ENCODE results near the genes C18orf32 and CFAP53.

DNA sequence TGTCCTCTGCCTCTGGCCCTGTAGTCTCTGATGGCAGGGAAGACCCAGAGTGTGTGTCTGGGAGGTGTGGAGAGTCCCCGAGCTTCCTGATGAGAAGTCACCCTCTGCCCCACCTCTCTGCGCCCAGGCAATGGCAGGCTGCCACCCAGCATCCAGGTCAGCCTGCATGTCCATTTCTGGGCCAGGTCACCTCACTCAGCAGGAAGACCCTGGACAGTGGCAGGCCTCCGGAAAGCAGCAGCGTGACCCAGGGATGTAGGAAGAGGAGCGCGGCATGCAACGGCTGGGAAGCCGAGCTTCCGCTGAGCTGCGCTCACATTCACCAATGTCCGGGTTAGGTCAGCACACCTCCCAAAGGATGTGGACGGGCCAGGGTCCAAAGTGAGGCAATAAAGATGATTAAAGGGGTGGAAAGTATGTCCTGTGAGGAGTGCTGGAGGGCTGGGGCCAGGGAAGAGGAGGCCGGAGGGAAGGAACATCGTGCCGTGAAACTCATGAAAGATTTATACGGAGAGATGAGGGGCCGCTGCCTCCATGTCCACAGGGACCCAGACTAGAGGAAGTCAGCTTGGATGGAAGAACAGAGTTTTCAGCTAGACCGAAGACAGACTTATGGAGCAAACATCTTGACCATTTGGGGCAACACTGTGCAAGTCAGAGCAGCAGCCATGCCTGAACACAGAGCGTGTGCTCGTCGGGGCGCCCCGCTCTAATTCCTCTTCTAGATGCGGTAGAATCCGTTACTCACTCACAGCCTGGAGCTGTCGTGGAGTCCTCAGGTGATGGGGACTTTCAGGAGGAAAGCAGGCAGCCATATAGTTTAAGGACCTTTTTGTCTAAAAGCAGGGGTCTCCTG lies 174.6 kb downstream of the CTIF start:
- PRO-cap, 2 experiments, result no peak in any of the 2 experiments

DNA sequence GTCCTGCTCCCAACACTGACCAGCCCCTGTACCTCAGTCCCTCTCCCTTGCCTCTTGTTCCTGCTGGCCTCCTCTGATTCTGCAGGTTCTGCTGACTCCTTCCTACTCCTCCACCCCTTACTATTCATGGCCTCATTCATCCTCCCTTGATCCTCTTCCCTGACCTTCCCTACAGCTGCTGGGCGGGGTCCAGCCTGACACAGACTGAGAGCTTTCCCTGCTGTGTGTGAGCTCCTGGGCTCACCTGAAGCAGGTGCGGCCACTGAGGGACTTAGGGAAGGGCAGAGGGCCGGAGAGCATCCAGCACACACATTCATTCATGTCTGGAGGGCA lies 185.6 kb downstream of the CTIF start:
- PRO-cap, 2 experiments, result no peak in any of the 2 experiments

DNA sequence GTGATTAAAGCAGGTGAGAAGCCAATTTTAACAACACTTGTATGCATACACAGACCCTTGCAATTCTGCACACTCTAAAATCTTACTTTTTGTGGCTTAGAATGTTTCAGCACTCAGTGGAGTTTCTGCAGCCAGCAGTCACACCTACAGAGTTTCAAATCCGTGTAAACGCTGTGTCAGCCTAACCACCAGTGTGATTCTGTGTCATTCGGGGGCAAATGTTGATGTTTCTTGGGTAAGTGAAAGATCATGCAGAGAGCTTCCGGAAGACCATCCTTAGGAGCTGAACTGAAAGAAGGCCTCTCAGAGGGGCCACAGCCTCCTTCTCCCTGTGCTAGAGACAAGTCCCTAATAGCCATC lies 82.4 kb downstream of the SMAD7 start:
- PRO-cap, 2 experiments, result no peak in any of the 2 experiments

GRCh38 chr18:48937285-48938390 lies 13.1 kb downstream of the SMAD7 start:
- PRO-cap, 2 experiments, result no peak in any of the 2 experiments

DNA sequence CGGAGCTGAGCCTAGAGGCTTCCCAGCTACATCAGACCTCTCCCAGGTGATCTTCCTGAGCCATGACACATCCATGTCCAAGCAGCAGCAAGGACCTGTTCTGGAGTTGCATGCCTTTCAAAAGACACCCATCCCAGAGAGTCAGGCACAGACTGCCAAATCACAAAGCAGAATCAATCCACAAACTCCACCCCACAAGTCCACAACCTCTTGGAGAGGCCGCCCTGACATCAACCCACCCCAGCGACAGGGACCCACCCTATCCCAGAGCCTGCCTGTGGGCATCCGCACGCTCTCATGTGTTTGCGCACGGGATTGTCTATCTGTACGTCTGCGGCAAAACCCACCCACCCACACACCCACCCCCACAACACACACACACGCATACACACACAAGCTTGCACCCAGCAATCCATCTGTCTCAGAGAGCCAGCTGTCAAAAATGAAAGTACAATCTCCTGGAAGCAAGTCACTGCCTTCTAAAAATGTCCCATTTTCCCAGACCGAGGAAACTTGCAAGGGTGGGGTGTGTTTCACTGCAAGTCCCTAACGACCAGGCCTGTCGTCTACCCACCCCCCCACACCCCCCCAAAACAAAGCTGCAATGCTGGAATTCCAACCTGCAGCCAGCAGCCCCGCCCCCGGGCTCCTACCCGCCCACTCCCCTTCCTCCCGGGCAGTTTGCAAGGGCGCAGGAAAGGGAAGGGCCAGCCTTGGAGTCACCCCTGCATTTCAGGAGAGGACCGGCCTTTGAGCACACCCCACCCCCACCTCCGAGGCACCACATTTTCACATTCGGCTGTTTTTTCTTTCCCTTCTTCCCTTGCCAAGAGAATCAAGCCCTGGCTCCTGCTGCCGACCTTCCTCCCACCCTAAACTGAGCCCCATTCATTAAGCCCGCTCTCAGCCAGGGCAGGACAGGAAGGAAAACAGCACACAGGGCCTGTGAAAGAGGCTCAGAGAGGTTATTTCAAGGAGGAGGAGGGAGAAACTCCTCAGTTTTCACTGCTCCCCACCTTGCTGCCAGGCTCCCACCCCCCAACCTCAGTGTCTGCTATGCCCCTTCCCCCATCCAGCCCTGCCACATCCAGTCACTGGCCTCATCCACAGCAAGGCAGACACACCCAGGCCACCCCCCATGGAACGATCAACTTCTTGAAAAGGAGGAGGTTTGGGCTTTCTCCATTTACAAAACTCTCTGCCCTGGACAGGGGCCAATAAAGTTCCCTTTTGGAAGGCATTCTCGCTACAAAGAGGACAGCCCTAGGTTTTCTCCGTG lies 11.5 kb downstream of the SMAD7 start:
- PRO-cap, 2 experiments, result no peak in any of the 2 experiments

GRCh38 chr18:48947524-48947976 lies 3.2 kb downstream of the SMAD7 start:
- PRO-cap, 2 experiments, result no peak in any of the 2 experiments

- PRO-cap, 2 experiments, result no peak in any of the 2 experiments
These were observed 5.6 kb upstream of the SMAD7 start for GRCh38 chr18:48956294-48956776.

- PRO-cap, 2 experiments, result no peak in any of the 2 experiments
These were observed 1.0 kb downstream of the DYM start for GRCh38 chr18:49459286-49459968.

DNA sequence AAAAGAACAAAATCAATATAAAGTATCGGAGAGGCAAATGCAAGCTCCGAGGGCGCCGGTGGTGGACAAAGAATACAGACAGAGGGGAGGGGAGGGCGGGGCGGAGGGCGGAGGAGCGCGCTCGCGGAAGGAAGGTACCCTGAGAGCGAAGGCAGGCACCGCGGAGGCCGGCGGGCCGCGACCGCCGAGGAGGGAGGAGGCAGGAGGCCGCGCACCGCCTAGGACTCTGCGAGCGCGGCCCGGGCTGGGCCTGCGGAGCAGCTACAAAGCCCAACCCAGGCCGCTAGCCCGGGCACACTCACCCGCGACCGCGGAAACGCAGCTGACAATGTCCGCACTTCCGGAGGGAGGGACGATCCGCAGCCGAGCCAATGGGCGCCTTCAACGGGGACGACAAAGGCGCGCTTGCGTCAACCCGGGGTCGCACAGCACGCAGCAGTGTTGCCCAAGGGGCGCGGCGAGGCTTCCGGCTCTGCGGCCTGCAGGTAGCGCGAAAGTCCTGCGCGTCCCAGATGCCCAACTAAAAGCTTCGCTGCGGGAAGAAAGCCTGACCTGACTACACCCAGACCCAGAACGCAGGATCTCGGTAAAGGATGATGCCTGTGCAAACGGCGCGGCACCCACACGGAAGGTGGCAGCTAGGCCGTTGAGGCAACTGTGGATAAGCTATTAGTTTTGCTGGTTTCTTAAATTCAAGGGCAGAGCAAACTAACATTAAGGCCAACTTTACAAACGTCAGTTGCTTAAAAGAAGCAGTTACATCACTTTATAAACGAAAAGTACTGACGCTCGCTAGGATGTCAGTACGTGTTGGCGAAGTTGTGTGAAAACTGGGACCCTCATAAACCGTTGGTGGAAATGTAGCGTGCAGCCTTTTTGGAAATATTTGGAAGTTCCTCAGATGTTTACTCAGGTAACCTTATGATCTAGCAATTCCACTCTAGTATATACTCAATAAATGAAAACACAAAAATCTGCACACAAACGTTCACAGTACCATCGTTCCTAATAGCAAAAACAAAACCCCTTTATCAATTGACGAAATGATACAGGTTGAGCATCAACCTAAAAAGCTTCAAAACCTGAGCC lies at the start of gene C18orf32:
Gene C18orf32, minus strand, starts transcription at position 330 of the 1,089 bp plus-strand sequence.
- PRO-cap, 2 experiments, result peak in 2 of 2 experiments; most common plus-strand start position 167 of the sequence (in 1); most common minus-strand start position 318 of the sequence (in 2)

DNA sequence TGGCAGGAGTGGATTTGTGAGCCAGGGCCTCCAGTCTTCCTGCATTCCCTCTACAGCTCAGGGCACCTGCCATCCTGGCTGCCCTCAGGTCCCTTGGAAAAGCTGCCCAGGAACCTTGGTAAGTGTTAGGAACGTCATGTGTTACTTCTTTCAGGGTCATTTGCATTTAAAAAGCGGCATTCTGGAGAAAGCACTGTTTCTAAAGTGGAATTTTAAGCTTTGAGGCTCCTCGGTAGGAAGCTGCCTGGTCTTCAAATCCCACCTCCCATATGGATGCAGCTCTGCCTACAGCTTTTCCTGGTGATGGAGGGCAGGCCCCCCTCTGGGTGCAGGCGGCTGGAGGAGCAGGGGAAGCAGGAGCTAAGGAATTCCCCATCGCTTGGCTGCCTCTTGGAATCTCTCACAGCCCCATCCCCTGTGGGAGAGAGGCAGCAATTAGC lies 51.1 kb downstream of the LIPG start:
- PRO-cap, 2 experiments, result no peak in any of the 2 experiments

- PRO-cap, 2 experiments, result no peak in any of the 2 experiments
These were observed 89.2 kb downstream of the LIPG start for GRCh38 chr18:49651063-49651472.

DNA sequence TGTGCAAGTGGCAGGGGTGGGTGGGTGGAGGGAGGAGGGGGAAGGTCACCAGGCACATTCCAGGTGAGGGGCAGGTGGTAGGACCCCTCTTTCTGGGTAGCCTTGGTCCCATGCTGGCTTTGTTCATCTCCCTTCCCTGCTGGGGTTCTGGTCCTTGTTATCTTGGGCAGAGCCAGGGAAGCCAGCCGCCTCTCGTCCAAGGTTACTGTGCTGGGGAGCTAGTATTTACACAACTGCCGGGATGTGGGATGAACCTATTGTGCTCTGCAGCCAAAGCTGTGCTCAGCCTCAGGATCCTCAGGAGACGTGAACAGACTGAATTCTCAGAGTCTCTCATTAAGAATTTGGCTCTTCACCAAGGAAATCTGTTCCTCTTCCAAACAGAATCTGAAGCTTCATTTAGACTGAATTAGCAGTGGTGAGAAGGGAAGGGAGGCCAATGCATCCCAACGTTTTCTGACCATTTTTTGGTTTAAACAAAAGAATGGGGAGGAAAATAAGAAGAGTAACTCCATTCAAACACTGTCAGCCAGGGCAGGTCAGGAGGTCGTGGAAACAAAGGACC lies 107.0 kb downstream of the LIPG start:
- PRO-cap, 2 experiments, result no peak in any of the 2 experiments

- PRO-cap, 2 experiments, result no peak in any of the 2 experiments
These were observed 139.7 kb upstream of the ACAA2 start for GRCh38 chr18:49953055-49953451.

- PRO-cap, 2 experiments, result no peak in any of the 2 experiments
These were observed 111.2 kb downstream of the MYO5B start for GRCh38 chr18:50083745-50084187.

GRCh38 chr18:50157472-50158059 lies 37.4 kb downstream of the MYO5B start:
- PRO-cap, 2 experiments, result no peak in any of the 2 experiments

DNA sequence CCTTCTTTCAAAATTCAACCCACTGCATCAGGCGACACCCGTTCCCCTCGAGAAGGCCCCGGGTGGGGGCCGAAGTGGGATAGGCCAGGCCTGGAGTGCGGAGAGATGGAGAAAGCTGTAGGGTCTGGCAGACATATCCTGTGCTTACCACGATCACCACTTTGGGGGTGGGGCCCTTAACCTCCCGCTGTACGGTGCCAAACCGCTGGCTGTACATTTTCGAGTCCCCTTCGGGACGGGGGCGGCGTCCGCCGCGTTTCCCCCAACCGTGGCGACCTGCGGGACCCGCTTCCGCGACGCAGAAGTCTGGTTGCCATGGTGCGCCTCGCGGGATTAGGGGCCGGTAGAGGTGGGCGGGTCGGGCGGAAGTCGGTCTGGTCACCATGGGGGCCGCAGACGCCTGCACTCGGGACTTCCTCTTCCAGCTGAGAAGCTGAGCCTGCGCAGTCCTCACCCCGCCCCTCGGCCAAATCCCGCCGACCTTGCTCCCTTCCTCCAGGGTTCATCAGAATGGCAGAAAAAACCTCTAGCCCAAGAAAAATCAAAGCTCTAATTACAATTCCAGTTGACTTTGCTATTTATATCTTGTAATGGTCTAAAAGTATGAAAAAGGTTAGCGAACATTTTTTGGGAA lies at the start of gene CFAP53:
Gene CFAP53, minus strand, starts transcription at position 308 of the 634 bp plus-strand sequence.
- PRO-cap, 2 experiments, result peak in 2 of 2 experiments; most common plus-strand start position 403 of the sequence (in 1); most common minus-strand start position 278 of the sequence (in 2)

DNA sequence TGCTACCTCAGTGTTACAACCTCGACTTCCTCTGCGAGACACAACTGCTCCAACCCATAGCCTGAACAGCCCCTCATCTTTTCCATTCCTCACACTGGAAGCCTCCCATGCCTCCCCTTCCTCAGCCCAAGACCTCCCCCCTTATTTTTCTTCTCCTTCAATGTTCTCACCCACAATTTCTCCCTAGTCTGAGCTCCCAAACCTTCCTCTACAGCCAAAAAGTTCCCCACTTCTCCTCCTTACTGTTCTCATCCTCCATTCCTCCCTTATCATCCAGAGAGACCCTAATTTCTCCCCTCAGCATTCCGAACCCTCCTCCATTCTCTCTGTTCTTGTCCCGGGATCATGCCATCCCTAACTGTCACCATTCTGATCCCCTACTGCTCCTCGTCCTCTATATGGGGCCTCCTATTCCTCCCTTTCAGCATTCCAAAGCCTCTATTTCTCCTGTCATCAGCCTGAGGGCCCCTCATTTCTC lies 717 bp downstream of the MBD1 start:
- PRO-cap, 2 experiments, result no peak in any of the 2 experiments

DNA sequence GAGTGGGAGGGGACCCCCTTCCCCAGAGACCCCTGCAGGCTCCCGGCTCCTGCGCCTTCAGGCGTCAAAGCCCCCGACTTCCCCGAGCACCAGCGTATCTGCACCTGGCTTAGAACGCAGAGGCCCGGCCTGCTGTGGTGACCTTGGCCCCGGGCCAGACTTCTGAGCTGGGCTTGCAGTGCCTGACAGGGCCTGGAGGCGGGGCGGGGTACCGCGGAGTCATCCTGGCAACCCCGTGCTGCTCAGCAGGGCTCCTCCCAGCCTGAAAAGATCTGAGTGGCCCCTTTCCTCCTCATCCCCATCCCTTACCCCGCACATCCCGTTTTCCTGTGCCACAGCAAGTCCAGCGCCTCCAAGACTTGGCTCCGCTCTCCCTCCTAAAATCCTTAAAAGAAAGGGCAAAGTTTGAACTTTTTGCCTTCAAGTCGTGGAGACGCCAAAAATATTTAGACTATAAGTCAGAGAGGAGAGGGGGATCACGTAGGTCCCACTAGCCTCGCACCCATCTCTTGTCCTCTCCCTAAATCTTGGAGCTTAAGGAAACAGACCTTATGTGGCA lies 27.2 kb downstream of the SKA1 start:
- PRO-cap, 2 experiments, result no peak in any of the 2 experiments

- PRO-cap, 2 experiments, result no peak in any of the 2 experiments
These were observed 28.4 kb upstream of the MRO start for GRCh38 chr18:50848087-50848708.

GRCh38 chr18:50937013-50937506 lies 30.8 kb upstream of the ELAC1 start:
- PRO-cap, 2 experiments, result no peak in any of the 2 experiments

Data from Colon Carcinoma Metastatic in the Lung (tissue), 2 donors.